Mammary epithelial cell (primary cell): ENCODE data around the gene LZTR1.

DNA sequence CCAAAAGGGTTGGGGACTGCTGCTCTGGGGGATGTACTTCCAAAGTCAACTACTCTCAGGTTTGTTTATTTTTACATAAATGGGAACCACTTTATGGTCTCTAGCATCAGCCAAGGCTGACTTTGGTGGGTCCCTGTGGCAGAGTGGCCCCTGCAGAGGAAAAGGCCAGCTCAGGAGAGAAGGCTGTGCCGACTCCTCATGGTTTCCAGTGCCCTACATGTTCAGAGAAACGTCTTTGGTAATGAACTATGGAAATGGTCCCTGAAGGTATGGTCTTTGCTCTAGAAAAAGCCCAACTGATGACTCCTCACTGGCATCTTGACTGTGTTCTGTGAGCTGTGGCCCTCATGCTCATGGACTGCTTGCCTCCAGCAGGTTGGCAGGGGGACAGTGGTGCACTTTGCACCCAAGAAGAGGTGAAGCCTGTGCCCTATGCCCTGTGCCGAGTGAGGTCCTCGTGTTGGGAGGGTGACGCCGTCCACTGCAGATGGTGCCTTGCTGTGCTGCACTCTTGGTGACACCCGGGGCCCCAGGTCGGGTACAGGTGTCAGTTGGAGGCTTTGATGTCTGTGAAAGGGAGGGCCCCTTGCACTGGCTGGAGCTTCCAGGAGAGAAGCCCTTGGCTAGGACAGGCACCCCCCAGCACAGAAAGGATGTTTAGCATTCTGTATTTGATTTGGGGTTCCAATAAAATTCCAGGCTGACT lies 2.8 kb upstream of the ZDHHC8 start:
- CAGE, long polyA plus RNA: no peak
- RRBS: no CpG with 5 or more reads among the region's 8 CpGs

DNA sequence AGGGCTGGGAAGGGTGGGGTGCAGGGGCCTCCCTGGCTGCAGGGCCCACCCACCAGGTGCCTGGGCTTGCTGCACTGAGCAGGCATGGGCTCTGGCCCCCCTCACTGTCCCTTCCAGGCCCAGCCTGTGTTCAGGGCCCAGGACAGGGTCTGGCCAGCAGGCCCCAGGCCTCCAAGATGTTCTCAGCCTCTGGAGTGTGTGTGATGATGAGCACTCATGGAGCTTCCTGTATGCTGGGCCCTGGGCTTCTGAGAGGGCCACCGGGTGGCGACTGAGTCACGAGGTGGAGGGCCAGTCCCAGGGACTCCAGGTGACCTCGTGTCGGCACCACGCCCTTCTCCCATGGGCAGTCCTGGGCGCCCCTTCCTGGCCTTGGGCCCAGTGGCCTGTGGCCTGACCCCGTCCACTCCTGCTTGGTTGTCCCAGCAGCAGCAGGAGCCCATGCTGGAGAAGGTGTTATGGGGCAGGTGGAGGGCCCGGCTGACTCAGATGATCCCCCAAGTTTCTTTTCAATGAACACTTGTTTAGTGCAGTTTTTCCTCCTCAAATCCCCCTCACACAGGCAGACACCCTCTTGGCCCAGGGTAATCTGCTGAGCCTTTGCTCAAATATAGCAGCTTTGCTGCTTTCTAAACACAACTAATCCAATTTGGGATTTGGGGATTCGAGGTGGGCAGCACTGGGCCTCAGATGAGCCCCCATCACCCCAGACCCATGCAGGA lies 56.1 kb upstream of the CCDC188 start:
- CAGE, long polyA plus RNA: no peak
- RRBS: no CpG with 5 or more reads among the region's 10 CpGs

- CAGE, long polyA plus RNA: no peak
- RRBS: no CpG with 5 or more reads among the region's 15 CpGs
These were observed 46.1 kb downstream of the RTN4R start for GRCh38 chr22:20221870-20222482.

DNA sequence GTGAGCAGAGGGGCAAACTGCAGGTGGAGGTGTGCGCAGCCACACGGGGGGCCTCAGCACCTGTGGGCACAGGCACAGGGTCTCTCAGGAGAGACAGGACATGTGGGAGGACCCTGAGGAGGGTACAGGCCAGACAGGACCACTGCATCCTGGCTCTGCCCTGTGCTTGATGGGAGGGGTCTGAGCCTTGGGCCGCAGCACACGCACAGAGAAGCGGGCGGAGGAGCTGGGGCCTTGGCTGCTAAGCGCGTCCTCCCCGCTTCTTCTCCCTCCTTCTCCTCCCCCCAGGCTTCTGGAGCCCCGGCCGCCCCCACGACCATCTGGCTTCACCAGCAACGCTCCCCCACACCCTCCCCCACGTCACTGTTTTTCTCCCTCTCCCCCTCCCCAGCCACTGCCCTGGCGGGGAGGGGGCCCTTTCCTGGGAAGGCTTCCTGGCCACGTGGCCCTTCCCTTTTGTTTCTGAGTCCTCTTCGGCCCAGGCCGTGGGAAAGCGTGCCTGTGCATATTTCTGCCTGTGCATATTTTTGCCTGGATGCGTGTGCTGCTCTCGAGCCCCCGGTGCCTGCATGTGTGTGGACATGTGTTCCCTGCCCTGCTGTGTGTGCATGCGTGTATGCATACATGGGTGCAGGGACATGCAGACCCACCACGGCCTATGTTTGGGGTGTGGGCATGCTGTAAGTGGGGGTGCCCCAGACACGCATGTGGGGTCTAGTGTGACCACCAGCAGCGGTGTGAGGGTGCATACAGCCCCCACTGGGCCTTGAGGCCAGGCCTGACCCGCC lies 27.7 kb downstream of the RTN4R start:
- CAGE, long polyA plus RNA: no peak
- RRBS: no CpG with 5 or more reads among the region's 27 CpGs

DNA sequence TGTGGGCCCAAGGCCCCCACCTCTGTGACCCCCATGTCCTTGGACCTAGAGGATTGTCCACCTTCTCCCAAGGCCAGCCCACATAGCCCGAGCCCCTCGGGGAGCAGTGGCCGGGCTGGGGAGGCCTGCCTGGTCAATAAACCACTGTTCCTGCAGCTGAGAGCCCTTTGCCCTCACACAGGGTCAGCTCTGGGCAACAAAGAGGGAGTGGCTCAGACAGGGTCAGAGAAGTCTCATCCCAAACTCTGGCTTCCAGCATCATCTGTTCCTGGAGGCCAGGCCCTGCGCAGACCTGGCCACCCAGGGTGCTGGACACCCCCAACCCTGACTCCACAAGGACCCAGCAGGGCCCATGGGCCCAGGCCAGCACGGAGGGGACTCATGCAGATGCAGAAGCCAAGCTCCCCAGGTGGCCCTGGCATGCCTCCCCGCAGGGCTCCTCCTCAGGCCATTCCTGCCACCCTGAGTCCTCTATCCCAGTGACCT lies 6.4 kb downstream of the DGCR6L start:
- CAGE, long polyA plus RNA: no peak
- RRBS: no CpG with 5 or more reads among the region's 6 CpGs

- CAGE, long polyA plus RNA: no peak
- RRBS: no CpG with 5 or more reads among the region's 2 CpGs
These were observed 16.7 kb downstream of the MED15 start for GRCh38 chr22:20524090-20524536.

- CAGE, long polyA plus RNA: no peak
- RRBS: no CpG with 5 or more reads among the region's 13 CpGs
These were observed 47.8 kb downstream of the MED15 start for GRCh38 chr22:20555060-20555826.

DNA sequence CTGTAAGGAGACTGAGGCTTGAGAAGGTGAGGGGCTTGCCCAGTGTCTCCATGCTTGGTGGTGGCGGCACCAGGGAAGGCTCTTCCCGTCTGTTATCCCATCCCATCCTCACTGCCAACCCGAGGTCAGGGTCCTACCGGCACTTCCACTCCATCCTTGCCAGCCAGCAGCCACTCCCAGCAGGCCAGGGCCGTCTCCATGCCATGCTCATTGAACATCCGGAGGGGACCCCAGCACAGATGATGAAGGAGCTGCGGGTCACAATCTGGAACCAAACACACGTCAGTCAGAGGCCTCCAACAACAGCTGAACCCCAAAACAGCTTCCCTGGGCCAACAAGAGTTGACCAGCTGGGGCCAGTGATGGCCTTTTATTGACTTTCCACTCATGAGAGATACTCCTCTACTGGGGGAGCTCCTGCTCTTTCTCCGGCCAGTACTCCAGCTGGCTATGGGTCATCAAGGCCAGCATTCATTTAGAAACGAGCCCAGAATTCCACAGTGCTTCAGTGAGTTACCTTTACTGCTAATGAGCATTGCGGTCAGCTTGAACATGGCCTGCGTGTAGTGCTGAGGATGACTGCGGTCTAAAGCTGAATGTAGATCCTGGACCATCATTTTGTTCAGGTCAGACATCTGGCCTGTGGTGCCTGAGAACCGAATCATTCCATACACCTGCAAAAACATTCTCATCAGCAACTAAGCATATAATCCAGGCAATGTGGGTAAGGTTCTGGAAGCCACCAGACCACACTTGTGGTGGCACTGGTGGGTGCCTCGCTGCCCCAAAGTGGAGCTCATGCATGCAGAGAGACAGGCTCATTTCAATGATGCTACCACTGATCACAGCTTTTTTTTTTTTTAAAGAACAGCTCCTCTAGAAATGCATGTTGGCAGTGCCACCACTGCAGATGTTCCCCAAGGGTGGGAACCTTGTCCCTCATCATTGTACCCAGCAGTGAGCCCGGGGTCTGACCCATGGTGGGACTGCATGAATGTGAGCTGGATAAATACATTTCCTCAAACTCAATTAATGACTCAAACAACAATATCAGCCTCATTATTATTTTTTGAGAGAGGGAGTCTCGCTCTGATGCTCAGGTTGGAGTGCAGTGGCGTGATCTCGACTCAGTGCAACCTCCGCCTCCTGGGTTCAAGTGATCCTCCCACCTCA lies 31.4 kb upstream of the SERPIND1 start:
- CAGE, long polyA plus RNA: no peak
- RRBS: 85% methylated on average over 3 of the region's 20 CpGs

DNA sequence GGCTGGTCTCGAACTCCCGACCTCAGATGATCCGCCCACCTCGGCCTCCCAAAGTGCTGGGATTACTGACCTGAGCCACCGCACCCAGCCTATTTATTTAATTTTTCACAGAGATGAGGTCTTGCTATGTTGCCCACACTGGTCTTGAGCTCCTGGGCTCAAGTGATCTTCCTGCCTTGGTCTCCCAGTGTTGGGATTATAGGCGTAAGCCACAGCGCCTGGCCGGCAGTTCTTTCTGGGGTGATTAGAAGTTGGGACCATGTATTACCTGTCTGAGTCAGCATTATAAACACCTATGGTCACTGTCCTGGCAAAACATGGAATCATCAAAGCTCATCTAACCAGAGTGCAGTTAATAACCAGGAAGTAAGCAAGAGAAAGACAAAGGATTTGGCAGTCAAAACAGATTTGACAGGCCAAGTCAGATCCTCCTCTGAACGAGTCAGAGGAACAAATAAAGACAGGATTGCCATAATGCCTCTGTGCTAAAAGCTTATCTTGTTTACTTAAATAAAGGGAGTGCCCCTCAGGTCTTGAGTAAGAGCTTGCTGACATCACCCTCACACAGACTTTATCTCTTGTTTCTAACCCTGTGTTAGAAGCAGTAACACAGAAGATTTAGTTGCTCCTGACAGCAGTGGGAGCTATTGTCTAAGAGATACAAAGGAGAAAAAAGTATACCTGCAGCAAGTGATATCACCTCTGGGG lies 3.7 kb downstream of the SERPIND1 start:
- CAGE, long polyA plus RNA: no peak
- RRBS: no CpG with 5 or more reads among the region's 9 CpGs

DNA sequence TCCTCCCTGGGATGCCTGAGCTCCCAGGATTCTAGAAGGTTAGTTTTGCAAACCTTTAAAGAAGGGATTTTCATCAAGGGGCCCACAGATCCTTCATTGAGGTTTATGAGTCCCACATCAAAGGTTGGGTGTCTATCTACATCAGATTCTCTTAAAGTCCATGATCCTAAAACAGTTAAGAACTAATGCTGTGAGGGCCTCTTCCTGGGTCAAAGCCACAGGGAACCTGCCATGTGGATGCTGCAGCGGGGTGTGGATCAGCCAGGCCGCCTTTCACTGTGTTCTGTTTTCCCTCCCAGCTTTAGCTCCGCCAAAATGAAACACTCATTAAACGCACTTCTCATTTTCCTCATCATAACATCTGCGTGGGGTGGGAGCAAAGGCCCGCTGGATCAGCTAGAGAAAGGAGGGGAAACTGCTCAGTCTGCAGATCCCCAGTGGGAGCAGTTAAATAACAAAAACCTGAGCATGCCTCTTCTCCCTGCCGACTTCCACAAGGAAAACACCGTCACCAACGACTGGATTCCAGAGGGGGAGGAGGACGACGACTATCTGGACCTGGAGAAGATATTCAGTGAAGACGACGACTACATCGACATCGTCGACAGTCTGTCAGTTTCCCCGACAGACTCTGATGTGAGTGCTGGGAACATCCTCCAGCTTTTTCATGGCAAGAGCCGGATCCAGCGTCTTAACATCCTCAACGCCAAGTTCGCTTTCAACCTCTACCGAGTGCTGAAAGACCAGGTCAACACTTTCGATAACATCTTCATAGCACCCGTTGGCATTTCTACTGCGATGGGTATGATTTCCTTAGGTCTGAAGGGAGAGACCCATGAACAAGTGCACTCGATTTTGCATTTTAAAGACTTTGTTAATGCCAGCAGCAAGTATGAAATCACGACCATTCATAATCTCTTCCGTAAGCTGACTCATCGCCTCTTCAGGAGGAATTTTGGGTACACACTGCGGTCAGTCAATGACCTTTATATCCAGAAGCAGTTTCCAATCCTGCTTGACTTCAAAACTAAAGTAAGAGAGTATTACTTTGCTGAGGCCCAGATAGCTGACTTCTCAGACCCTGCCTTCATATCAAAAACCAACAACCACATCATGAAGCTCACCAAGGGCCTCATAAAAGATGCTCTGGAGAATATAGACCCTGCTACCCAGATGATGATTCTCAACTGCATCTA lies 5.5 kb downstream of the SERPIND1 start:
- CAGE, long polyA plus RNA: no peak
- RRBS: no CpG with 5 or more reads among the region's 30 CpGs

DNA sequence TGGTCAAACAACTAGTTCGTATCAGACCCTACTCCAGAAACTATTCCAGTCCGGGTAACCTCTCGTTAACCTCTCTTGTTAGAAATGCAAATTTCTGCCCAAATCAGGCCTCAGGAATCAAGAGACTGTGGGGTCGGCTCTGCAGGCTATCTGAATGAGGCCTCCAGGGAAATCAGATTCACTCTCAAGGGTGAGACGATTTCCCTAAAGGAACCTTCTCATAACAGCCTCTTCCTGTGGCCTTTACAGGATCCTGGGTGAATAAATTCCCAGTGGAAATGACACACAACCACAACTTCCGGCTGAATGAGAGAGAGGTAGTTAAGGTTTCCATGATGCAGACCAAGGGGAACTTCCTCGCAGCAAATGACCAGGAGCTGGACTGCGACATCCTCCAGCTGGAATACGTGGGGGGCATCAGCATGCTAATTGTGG lies 9.8 kb downstream of the SERPIND1 start:
- CAGE, long polyA plus RNA: no peak
- RRBS: no CpG with 5 or more reads among the region's 9 CpGs

- CAGE, long polyA plus RNA: no peak
- RRBS: no CpG with 5 or more reads among the region's 2 CpGs
These were observed 14.9 kb downstream of the PI4KA start for GRCh38 chr22:20843611-20844255.

DNA sequence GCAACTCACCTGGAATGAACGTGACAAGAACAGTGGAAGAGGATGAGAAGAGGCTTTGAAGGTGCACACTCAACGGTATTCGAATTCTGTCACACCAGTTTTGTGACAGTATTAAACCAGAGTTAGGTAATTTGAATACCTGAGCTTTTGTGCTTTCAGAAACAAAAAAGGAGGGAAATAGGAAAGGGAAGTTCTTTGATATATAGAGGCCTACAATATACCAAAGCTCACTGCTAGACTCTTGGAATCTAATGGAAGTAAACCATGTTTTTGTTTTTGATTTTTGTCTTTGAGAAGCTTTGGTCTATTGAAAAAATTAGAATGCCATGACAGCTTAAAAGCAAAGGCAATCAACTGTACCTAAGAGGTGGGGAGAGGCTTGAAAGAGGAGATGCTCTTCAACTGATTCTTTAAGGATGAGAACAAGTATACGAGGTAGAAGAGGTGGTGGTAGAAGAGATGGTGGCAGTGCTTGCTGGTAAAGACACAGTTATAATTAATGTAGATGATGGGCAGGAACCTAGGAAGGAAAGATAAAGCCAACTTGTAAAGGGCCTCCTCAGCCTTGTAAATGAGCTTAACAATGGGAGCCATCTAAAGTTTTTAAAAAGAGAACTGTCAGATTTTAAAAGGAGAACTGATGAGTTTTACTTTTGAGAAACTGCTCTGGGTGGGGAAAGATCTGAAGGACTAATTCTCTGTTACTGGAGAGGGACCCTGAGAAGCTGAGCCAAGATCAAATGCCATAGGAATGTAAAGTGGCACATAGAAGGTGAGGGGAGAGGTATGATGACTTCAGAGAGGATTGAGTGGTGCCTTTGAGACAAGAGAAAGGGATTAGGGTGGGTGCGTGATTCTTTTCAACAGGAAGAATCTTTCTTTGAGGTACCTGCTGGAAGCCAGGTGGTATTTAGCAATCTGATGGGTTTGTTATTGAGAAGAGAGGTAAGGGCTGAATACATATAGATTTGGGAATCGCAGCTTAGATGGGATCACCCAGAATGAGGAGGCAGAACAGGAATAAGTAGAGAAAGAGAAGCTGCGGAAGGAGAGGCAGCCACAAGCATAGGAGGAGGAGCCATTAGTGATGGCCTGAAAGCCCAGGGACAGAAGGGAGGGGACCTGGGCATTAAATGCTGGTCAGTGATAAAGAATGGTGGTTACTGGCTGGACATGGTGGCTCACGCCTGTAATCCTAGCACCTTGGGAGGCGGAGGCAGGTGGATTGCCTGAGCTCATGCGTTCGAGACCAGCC lies 8.9 kb downstream of the CRKL start:
- CAGE, long polyA plus RNA: no peak
- RRBS: no CpG with 5 or more reads among the region's 11 CpGs

DNA sequence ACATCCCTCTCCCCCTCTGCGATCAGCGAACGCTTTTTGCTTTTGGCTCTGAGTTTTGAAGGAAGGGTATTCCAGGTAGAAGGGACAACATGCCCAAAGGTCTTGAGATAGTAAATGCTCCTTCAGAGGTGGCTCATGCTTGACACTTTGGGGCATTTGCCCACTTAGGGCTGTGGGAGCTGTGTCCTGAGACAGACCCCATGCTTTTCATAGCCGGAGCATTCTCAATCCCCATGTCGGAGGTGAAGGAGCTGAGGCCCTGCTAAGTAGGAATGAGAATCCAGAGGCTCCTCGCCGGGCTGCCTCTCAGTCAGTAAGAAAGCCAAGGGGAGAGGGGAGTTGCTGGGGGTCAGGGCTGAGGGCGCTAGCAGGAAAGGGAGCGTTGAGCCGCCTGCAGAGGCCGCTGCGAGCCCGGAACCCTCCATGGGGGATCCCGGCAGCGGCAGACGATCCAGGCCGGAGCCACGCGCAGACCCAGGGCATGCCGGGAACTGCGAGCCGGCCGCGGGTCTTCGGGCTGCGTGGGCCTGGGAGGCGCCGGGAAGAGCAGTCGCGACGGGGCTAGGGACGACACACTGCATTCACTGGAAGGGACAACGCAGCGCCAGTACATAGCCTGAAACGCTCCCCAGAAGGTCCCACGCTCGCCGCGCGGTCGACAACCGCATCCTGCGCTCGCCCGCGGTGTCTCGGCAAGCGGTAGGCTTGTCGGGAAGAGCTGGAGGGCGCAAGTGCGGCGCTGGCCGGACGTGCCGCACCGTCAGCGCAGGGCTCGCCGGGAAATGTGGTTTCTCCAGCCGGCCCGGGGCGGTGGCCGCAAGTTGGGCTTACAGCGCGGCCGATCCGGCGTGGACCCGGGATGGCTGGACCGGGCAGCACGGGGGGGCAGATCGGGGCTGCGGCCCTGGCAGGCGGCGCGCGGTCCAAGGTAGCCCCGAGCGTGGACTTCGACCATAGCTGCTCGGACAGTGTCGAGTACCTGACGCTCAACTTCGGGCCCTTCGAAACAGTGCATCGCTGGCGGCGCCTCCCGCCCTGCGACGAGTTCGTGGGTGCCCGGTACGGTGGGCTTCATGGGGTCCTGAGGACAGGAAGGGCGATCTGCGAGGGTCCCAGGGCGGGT lies at the start of gene LZTR1:
Gene LZTR1, plus strand, starts transcription at position 785 of the 1,123 bp plus-strand sequence.
- CAGE, long polyA plus RNA: no peak
- RRBS: 2% methylated on average over 22 of the region's 97 CpGs

DNA sequence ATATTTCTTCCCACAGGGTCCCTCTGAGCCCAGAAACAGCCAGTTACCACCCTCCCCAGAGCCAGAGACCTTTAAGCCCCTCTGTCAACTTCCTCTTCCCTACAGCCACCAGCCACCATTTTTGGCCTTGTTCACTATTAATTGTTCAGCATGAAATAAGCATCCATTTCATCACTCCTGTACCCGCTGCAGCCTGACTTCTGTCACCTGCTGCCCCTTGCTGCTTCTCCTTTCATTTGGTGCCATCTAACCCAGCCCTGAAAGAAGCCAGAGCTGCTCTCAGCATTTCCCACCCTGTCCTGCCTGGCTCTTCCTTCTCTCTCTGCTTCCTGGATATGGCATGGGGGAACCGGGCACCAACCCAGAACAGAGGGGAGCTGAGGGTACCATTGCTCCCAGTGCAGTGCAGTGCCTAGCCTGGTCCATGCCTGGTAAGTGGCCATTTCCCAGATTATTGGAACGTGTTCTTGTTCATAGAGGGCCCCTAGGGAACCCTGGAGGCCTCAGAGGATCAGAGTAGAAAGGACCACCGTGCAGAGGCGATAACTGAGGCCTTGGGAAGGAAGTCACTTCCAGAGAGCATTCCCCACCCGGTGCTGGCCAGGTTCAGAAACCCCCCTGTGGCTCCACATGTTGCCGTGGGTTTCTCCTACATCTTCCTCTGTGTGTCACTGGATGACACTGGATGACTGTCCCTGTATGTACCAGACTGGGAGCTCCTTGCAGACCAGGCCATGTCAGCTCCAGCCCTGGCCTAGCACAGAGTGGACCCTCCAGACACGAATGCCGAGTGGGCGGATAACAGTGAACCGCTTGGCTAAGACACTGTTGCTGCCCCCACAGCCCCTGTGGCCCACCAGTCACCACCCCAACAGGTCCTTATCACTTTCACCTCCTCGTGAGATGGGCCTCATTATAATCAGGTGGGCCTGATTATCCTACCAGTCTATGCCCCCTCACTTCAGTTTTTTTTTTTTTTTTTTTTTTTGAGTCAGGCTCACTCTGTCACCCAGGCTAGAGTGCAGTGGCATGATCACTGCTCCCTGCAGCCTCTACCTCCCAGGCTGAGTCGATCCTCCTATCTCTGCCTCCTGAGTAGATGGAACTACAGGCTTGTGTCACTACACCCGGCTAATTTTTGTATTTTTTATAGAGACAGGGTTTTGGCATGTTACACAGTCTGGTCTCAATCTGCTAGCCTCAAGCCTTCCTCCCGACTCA lies 4.6 kb downstream of the YDJC start:
- CAGE, long polyA plus RNA: no peak
- RRBS: no CpG with 5 or more reads among the region's 15 CpGs

- CAGE, long polyA plus RNA: no peak
- RRBS: no CpG with 5 or more reads among the region's 9 CpGs
These were observed 2.8 kb downstream of the YDJC start for GRCh38 chr22:21626894-21627529.

DNA sequence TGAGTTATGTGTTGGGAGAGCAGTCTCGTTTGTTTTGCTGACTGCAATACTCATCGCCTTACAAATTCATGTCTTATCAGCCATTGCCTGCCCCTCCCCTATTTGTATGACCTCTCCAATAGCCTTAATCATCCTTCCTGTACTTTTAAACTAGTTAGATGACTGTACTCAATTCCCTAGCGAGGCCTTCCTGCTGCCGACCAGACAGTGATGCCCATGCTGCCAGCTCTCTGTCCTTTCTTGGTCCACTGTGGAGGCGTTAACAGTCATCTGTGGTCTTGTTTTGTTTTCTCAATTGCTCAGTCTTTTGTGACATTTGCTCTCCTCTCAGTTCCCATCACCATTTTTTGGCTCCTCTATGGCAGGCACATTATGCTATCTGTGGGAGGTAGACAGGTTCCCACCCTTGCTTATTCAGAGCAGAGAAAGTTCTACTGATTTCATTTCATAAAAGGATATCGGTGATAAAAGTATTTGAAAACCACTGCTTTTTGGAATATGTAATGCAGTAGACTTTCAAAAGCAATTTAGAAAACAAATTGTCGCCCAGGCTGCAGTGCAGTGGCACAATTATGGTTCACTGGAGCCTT lies 20.4 kb upstream of the YPEL1 start:
- CAGE, long polyA plus RNA: no peak
- RRBS: no CpG with 5 or more reads among the region's 7 CpGs

DNA sequence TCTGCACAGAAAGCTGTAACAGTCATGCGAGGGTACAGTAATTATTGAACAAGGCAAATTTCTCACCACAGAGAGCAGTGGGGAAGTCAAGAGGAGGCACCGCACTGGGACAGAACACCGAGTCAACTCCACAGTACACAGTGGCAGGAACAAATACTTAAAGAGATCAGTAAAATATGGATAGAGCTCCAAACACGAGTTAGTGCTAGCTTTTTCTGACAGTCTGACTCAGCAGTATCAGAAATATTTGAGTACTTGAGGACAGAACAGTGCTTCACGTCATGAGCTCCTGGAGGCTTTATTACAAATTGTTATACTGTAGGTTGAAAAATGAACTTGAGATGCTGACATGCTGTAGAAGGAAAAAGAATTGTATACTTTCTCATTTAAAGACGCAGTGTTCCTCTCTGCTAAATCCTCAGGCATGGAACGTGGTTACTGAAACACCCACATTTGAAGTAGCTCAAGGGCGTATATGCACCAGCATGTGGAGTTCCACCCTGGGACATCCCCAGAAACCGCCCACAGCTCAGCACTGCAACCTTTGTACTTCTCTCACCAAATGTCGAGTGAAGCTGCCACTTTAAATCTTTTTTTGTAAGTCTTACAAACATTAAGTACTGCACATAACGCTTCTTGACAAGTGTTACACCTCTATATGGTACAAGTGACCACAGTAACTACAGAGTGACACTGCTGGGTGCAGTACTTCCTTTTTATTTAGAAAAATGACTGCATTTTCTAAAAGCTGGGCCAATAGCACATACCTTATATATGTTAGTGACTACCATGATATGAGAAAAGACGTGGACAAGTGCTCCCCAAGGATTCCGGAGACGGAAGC lies 27.5 kb upstream of the YPEL1 start:
- CAGE, long polyA plus RNA: no peak
- RRBS: no CpG with 5 or more reads among the region's 14 CpGs

- CAGE, long polyA plus RNA: no peak
- RRBS: no CpG with 5 or more reads among the region's 8 CpGs
These were observed 64.3 kb upstream of the YPEL1 start for GRCh38 chr22:21799508-21800586.

DNA sequence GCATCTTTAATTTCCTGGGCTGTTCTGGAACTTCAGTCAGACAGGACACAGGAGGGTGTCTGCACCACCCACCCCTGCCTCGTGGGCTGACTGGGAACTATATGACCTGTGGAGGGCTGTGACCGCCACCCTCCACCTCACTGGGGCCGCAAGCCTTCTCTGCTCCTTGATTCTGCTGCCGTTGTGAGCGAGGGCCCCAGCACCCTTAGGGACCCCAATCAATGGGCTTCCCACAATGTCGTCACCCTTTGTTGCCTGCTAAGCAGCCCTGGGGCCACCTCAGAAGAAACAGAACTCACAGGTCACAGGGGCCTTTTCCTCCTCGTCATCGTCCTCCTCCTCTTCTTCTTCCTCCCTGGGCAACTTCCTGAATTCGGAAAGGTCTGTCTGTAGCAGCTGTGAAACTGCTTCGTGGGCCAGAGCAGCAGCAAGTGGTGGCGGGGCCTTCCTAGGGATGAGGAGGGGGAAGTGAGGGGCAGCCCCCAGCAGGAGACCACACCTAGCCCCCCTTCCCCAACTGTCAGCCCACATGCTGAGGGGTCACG lies 13.3 kb downstream of the PPM1F start:
- CAGE, long polyA plus RNA: no peak
- RRBS: no CpG with 5 or more reads among the region's 12 CpGs